Foreskin fibroblast (primary cell): Measurements from ENCODE around the genes PRPS1 and GNG5B.

GRCh38 chrX:106177803-106178321 lies 9.8 kb downstream of the PWWP3B start:
- RRBS: no CpG with 5 or more reads among the region's 6 CpGs

- RRBS: no CpG with 5 or more reads among the region's 8 CpGs
Measured at GRCh38 chrX:106901305-106902339, 1.5 kb downstream of the RIPPLY1 start.

DNA sequence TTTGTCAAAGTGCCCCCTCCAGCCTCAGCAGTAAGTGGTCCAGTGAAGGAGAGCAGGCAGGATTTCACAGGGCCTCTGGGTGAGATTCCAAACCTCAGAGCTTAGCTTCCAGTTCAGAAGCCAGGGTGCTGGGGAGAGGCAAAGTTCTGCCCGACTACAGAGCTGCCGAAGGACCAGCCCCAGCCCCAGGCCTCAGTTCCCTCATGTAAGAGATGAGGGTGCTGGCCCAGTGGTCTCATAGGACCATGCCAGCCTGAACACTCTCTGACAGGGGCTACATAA lies 746 bp upstream of the RIPPLY1 start:
- RRBS: no CpG with 5 or more reads among the region's 2 CpGs

GRCh38 chrX:106929564-106930187 lies 9.5 kb downstream of the CLDN2 start:
- RRBS: no CpG with 5 or more reads among the region's 6 CpGs

GRCh38 chrX:106966346-106967037 lies 33.5 kb downstream of the MORC4 start:
- RRBS: no CpG with 5 or more reads among the region's 15 CpGs

DNA sequence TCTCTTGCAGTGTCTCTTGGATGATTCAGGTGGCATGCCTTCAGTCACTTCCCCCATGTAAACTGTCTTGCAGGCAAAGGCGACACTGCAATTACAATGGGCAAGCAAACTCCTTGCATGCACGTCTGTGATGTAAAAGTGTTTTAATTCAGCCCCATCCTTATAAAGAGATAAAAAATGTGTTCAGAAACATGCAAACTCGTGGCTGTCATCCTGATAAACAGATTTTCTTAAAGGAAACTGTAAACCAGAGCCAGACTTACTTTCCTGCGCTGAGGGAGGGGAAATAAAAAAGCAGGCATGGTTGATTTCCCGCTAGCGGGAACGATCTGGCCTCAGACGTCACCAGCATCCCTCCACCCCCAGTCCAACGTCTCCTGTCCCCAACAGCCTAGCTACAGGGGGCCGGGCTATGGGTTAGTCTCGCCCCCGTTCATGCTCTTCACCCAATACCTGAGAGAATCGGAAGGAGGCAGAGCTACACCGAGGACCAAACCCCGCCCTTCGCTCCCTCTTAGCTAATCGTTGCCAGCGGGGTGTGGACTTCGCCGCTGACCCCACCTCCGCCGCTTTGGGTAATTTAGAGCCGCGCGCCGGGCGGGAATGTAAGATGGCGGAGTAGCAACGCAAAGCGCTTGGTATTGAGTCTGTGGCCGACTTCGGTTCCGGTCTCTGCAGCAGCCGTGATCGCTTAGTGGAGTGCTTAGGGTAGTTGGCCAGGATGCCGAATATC lies at the start of gene PRPS1:
Gene PRPS1, plus strand, starts transcription at position 603 of the 733 bp plus-strand sequence.
- RRBS: 3% methylated on average over 8 of the region's 36 CpGs

DNA sequence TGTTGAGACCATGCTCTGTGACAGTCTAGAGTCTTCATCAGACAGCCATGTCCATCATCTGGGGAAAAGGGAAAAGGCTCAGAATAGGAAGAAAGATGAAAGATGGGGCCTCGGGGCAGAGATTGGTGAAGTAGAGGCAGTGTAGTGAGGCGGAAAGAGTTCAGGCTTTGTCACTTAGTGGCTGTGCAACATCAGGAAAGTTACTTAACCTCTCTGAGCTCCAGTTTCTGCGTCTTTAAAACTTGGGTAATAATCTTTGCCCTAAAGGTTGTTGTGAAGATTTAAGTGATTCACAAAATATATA lies 46.8 kb downstream of the PRPS1 start:
- RRBS: no CpG with 5 or more reads among the region's 3 CpGs

- RRBS: no CpG with 5 or more reads among the region's 1 CpG
Measured at GRCh38 chrX:107701482-107702076, 73.3 kb downstream of the PRPS1 start.

DNA sequence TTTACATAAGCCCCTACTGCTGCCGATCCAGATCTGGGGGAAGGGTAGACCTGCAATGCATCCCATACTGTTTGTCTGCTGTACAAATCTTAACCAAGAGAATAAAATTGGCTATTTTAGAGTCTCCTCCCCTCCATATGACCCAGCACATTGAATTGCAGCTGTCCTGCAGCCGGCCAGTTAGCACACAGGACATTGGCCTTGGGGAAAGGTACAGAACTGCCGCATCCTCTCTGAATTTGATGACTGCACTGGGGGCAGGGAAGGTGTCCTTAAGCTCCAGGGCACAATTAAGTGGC lies 60.5 kb downstream of the TSC22D3 start:
- RRBS: no CpG with 5 or more reads among the region's 3 CpGs

GRCh38 chrX:107721158-107721724 lies 54.3 kb downstream of the TSC22D3 start:
- RRBS: no CpG with 5 or more reads among the region's 11 CpGs

DNA sequence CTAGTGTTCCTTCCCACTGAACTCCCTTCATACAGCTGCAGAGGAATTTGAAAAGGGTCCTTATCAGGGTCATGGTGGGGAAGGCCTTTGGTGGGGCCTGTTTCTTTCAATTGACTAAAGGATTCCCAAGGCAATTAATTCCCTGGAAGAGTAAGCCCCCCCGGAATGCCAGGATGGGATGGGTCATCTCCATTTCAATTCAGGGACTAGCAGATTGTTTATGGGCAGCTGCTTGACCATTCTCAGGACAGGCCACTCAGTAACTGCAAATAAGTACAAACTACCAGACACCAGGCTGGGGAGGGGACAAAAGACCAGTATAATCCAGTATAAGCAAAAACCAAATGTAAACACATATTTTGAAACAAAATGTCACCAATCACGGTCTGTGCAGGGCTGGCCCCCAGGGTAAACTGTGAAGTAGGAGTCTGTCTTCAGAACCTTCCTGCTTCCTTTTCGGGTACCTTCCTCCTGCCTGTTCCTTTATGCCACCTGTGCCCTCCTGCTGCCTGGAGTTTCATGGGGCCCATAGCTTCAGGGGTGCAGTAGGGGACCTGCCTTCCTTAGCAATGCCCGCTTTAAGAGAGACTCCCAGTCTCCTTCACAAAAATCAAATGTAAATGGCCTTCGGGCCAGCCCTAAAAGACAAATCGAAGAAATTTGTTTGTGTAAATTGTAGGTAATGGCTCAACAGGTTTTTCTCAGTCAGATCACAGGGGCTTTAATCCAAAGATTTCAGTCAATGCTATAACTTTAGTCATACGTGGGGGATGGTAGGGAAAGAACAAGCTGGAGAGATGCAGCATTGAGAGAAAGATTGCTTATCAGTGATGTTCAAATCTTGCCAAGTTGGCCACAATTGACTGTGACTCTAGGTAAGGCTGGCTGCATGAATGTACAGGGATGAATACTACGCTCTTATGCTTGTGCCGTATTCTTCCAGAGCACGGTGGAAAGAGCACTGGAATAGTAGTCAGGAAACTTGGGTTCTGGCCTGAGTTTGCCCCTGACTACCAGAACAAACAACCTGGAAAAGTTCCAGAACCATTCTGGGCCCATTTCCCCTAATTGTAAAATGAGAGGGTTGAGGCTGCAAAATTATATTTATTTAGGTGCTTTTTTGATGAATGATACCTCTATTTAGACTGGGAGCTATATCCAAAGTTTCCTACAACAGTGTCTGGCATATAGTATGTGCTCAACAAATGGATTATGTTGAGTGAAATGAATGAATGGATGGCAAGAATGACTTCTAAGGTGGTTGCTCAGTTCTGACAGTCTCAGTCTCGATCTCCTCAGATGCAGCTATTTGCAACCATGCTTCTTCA lies 44.8 kb downstream of the TSC22D3 start:
- RRBS: no CpG with 5 or more reads among the region's 11 CpGs

- RRBS: no CpG with 5 or more reads among the region's 16 CpGs
Measured at GRCh38 chrX:107741247-107742315, 34.0 kb downstream of the TSC22D3 start.

DNA sequence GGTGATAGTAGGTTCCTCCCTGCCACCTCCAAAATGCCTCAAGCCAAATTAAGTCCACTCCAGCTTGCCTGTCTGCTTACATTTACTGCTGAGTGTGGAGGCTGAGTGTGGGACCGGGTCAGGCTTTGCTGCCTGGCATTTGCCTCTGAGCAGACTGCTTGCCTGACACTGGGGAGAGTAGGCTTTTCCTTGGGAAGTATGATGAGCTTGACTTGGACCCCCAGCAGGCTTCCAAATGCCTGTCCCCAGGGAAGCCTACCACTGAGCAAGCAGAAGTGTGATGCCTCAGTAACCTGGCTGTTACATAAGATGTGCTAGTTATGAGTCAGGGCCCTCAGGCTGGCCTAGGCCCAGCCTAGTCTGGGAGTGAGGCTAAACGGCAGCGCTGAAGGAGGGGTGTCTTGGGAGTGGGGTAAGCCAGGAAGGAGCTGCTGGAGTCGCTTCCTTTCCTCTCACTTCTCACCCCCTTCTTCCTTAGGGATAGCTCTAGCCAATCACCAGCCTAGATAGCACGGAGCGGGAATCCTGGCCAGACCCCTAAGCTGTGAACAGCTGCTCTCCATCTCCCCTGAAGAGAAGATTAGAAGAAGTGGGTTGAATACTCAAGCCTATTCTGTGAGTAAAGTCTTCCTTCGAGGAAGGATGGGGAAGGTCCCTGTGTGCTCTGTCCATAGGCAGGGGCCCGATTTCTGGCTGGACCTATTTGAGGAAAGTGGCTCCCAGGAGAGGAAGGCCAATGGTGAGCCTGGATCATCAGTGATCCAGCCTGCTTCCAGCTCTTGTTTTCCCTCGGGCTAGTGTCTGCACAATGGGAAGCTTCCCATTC lies 8.8 kb downstream of the TSC22D3 start:
- RRBS: no CpG with 5 or more reads among the region's 9 CpGs

- RRBS: no CpG with 5 or more reads among the region's 14 CpGs
Measured at GRCh38 chrX:107772760-107773593, 2.6 kb downstream of the TSC22D3 start.

- RRBS: no CpG with 5 or more reads among the region's 5 CpGs
Measured at GRCh38 chrX:108221138-108221591, 129.6 kb downstream of the ATG4A start.

GRCh38 chrX:108737014-108737702 lies 795 bp upstream of the IRS4 start:
- RRBS: no CpG with 5 or more reads among the region's 30 CpGs

GRCh38 chrX:109731823-109733065 lies 813 bp downstream of the ACSL4 start:
- RRBS: 2% methylated on average over 6 of the region's 39 CpGs

DNA sequence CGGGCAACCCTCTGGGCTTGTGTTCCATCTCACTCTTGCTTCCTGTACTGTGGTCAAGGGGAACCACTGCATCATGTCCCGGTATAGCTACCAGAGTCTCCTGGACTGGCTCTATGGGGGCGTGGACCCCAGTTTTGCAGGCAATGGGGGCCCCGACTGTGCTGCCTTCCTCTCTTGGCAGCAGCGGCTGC lies 683 bp downstream of the TMEM164 start:
- RRBS: 17% methylated on average over 2 of the region's 5 CpGs

GRCh38 chrX:110346568-110347014 lies at the start of gene GNG5B:
Gene GNG5B, minus strand, starts transcription at chrX:110346973.
- RRBS: 30% methylated on average over 2 of the region's 17 CpGs

GRCh38 chrX:110945270-110945635 lies 149.6 kb upstream of the CHRDL1 start:
- RRBS: no CpG with 5 or more reads among the region's 5 CpGs